Suprapubic skin (tissue), 4 donors: Measurements from ENCODE around the genes PAM16, DNAJA3, NUDT16L1, NAGPA and RBFOX1.

GRCh38 chr16:4240221-4241245 lies 1.3 kb downstream of the SRL start:
- PRO-cap: no peak
- RAMPAGE, long total RNA, 4 experiments: no peak in any of the 4 experiments

DNA sequence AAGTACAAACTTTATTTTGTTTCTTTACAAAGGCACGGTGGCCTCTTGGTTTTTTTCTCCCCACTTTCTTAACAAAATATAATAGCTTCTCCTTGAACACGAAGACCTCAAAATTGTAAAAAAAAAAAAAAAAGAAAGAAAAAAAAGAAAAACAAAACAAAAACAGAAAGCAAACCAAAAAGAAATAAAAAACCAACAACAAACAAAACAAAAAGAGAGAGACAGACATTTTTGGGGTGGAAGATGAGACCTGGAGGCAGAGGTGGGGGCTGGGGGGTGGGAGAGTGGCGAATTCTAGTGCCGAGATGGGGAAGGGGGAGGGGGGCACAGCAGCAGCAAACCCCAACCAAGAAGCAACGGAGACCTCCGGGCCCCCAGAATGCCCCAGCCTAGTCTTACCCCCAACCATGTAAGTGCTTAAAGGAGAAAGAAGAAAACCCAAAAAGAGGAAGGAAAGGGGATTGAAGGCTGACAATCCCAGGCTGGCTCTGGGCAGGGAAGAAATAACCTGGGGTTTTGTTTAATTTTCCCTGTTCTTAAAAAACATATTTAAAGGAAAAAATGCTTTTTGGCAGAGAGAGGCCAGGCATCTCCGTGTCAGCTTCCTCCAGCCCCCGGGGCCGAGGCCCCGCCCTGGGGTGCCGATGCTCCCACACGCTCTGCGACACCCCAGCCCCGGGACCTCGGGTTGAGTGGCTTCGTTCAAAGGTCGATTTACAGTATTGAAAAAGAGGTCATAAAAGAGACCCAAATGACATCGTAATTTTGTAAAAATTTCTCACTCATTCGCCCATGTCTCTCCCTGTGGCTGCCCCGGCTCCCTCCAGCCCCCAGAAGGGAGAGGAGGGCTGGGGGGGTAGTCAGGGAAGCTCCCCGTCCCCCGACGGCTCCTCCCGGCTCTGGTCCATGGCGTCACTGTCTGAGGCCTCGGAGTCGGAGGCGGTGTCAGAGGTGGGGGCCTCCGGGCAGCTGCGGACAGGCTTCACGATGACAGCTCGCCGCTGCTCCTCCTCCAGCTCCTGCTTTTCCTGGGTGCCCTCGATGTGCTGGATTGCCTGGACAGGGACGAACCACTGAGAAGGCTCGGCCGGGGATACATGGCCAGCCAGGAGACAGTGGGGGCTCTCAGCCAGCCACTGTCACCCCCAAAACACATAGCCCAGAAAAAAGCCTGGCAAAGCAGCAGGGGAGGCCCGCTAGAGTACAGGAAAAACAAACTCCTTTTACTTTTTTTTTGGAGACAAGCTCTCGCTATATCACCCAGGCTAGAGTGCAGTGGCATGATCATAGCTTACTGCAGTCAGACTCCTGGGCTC lies 15.2 kb downstream of the TFAP4 start:
- PRO-cap: no peak
- RAMPAGE, long total RNA, 4 experiments: no peak in any of the 4 experiments

DNA sequence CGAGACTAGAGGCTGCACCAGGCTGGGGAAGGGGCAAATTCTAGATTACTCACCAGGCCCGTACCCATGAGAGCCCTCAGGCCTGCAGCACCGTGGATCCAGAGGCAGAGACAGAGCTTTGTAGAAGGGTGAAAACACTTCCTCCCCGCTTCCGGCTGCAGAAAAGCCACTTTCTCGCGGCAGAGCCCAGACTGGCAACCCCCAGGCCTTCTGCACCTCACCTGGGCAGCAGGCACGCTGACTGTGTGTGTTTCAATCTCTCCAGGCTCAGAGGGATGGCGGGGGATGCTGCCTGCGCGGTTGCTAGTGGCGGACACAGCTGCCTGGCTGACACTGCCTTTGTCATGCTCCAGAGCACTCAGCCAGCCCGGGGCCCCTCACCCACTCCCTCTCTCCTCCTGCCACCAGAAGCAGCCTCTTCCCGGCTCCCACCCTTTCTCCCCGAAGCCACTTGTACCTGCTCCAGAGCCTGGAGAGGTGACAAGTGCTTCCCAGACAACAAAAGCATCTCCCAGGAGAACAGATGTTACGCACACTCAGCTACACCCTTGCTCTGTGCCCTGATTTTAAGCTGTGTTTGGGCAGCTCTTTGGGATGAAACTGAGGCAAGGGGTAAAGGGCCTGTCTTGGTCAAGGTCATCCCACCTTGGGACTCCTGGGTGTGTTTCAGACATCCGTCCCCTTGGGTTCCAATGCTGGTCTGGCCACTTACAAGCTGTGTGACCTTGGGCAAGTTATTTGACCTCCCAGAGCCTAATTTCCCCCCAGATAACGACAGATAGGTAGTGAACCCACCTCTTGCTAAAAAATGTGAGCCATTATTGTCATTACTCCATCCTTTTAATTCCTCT lies 9.3 kb upstream of the GLIS2 start:
- PRO-cap: no peak
- RAMPAGE, long total RNA, 4 experiments: no peak in any of the 4 experiments

DNA sequence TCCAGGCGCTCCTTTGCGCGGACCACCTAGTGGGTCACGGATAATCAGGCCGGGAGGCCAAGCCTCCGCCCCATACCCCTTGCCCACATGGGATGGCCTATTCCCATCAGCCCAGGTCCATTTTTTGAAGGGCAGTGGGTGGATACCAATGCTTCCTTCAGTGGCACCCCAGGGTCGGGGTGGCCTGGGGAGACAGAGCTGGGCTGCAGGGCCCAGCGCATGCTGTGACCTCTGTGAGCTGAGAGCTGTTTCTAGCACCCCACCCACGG lies 10.8 kb downstream of the PAM16 start:
- PRO-cap: no peak
- RAMPAGE, long total RNA, 4 experiments: no peak in any of the 4 experiments

GRCh38 chr16:4350486-4351824 lies at the start of gene PAM16:
Gene PAM16 (minus strand): TSS chr16:4351321.
- PRO-cap: no peak
- RAMPAGE, long total RNA, 4 experiments: start-site peak on the minus strand in 4 of 4 experiments, at chr16:4351266-4351323 at its widest, 21 to 95 reads per replicate

- PRO-cap: no peak
- RAMPAGE, long total RNA, 4 experiments: no peak in any of the 4 experiments
Measured at GRCh38 chr16:4378139-4378668, 6.6 kb downstream of the VASN start.

GRCh38 chr16:4397262-4397532 lies 19.2 kb downstream of the CORO7 start:
- PRO-cap: no peak
- RAMPAGE, long total RNA, 4 experiments: no peak in any of the 4 experiments

- PRO-cap: bidirectional peak, plus-strand start at chr16:4425879, minus-strand start at chr16:4425763
- RAMPAGE, long total RNA, 4 experiments: start-site peak on the plus strand in 4 of 4 experiments, at chr16:4425850-4425921 at its widest, 111 to 1,116 reads per replicate
Measured at GRCh38 chr16:4425699-4426621, at the start of gene DNAJA3. Gene DNAJA3 (plus strand): TSS chr16:4425868.

DNA sequence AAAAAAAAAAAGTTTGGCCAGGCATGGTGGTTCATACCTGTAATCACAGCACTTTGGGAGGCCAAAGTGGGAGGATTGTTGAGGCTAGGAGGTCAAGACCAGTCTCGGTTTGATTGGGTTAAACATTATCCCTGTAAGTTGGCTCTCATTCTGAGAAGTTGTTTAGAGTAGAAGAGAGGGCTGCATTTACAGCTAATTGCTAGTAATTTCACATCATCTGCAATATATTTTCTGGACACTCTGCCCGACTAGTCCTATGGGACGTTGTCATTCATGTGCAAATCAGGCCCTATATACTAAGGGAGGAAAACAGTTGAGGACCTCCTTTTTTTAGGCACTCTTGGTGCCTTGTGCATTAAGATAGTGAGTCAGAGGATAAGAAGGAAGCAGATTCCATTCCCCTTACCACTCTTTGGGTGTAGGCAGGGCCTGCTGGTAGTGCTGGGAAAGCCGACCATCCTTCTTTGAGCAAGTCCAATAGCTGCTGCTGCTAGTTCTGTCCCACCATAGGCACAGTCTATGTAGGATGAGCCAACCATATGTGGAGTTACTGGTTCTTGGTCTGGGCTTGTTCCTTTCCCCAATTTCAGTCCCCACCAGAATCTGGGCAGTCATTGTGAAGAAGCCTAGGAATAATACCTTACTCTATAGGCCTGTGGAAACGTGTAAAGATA lies 18.8 kb downstream of the HMOX2 start:
- PRO-cap: no peak
- RAMPAGE, long total RNA, 4 experiments: no peak in any of the 4 experiments

- PRO-cap: no peak
- RAMPAGE, long total RNA, 4 experiments: no peak in any of the 4 experiments
Measured at GRCh38 chr16:4599042-4599369, 15.7 kb downstream of the UBALD1 start.

DNA sequence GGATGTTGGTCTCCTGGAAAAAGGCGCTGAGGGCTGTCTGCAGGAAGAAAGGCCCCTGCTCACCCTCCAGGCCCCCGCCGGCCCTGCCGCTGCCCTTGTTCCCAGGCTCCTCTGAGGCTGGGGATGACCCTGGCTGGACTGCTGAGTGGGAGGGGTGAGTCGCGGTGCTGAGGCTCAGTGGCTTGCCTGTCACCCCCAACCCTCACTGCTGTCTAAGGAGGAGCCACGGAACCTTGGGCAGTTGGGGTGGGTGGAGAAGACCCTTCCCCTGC lies 4.2 kb downstream of the UBALD1 start:
- PRO-cap: no peak
- RAMPAGE, long total RNA, 4 experiments: no peak in any of the 4 experiments

- PRO-cap: bidirectional peak, plus-strand start at chr16:4693718, minus-strand start at chr16:4693431
- RAMPAGE, long total RNA, 4 experiments: no peak in any of the 4 experiments
Measured at GRCh38 chr16:4693271-4694065, at the start of gene NUDT16L1. Gene NUDT16L1 (plus strand): TSS chr16:4693562.

DNA sequence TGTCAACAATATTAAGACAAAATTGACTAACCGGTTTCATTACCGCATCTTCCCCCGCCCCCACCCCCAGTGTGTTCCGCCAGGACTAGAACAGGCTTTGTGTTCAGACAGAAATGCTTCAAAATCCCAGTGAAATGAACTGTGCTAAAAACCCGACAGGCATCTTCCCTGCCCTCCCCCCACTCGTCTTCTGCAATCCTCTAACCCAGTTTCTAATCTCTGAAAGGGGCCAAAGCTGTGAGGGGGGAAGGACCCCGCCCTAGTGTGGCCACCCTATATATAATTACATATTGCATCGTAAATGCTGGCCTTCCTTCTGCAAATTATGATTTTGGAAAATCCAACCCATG lies 1.1 kb upstream of the ROGDI start:
- PRO-cap: no peak
- RAMPAGE, long total RNA, 4 experiments: no peak in any of the 4 experiments

- PRO-cap: no peak
- RAMPAGE, long total RNA, 4 experiments: no peak in any of the 4 experiments
Measured at GRCh38 chr16:4834475-4834711, 12.7 kb downstream of the GLYR1 start.

- PRO-cap: no peak
- RAMPAGE, long total RNA, 4 experiments: no peak in any of the 4 experiments
Measured at GRCh38 chr16:4943127-4943750, 6.3 kb upstream of the PPL start.

GRCh38 chr16:5018617-5019369 lies 14.9 kb downstream of the NAGPA start:
- PRO-cap: no peak
- RAMPAGE, long total RNA, 4 experiments: no peak in any of the 4 experiments

DNA sequence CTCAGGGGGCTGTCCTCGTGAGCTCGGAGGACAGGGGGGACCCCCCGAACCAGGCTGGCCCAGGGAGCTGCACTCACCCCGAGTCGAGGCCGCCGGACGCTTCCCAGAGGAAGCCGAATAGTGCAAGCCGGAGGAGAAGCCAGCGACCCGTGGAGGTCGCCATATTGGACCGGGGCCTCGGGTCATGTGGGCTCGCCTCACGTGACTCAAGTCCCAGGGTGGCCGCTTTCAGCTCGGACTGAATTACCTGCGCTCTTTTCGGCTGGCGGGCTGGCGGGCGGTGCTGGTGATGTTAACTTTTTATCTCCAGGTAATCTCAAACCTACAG lies at the start of gene NAGPA:
TSS of gene NAGPA (minus strand) at position 184 of the 328 bp plus-strand sequence.
- PRO-cap: no peak
- RAMPAGE, long total RNA, 4 experiments: start-site peak on the plus strand in 1 of 4 experiments, centred at position 69 of the sequence, 6 reads per replicate

GRCh38 chr16:5082515-5083309 lies 11.1 kb downstream of the ALG1 start:
- PRO-cap: no peak
- RAMPAGE, long total RNA, 4 experiments: no peak in any of the 4 experiments

DNA sequence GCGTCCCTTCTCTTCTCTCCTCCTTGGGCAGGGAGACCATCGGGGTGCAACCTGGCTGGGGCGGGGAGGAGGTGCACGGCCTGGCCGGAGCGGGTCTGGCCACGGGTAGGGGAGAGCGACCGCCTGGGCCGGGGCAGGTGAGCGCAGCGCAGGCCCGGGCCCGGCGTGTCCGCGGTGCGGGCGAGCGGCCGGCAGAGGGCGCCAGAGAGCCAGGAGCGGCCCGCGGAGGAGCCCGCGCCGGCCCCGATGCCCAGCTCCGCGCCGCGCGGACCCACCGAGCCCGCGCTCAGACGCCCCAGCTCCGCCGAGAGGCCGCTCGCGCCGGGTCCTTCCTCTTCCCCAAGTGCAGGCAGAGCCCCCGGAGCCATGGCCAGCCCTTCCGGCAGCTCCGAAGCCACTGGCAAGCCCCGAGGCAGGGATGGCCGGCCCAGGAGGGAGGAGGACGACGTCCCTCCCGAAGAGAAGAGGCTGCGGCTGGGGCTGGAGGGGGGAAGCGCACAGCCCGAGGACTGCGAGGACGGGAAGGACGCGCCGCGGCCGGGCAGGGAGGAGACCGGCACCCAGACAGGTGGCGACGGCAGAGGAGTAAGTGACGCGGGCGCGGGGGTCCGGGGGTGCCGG lies 142.0 kb upstream of the EEF2KMT start:
- PRO-cap: no peak
- RAMPAGE, long total RNA, 4 experiments: no peak in any of the 4 experiments

DNA sequence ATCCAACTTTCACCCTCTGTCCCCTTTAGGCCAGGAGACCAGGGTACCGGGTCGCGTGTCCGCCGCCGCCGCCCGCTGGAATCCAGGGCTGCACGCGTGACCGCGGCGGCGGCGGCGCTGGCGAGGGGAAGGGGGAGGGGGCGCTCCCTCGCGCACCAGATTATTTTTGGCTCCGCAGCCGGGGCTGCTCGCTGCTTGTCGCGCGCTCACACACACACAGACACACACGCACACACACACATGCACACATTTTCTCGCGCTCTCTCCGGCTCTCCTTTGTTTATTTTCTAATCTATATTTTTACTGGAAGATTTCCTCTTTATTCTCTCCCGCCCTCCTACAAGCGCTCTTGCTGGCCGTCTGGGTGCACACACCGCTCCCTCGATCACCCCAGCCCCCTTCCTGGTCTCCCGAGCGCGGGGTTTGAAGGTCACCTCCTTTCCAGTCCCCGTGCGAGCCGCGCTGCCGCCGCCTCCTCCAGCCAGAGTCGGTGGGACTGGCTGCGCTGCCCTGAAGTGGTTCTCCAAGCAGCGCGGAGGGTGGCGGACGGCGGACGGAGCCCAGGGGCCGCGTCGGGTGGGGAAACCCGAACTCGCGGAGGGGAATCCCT lies at the start of gene RBFOX1:
TSS of gene RBFOX1 (plus strand) at position 158 of the 610 bp plus-strand sequence.
- PRO-cap: no peak
- RAMPAGE, long total RNA, 4 experiments: no peak in any of the 4 experiments